ENCODE measurements around a stretch of chr11.

DNA sequence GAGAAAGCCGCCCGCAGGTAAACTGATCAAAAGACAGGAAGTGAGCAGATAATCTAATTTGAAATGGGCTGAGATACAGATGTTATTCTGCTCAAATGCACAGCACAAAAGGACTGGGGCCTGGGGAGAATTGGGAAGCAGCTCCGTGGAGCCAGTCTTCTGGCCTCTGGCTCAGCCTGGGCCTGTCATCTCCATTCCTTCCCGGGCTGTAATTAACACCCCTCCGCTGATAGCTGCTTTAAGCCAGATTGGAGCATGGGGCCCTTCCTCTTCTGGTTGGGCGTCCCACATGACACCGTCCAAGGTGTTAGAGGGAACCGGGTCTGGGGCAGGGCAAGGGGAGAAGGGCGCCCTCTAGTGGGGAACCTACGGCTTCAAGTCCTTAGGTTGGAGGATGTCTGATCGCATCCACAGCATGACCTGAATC lies 94.4 kb upstream of the TBCEL start:
- RAMPAGE, long total RNA: no peak
- RRBS: 6% methylated on average over 4 of the region's 11 CpGs

- RAMPAGE, long total RNA: no peak
- RRBS: no CpG with 5 or more reads among the region's 6 CpGs
Observed at GRCh38 chr11:120950857-120951264, 73.0 kb upstream of the TBCEL start.

GRCh38 chr11:120956638-120957255 lies 67.2 kb upstream of the TBCEL start:
- RAMPAGE, long total RNA: no peak
- RRBS: 80% methylated on average over 1 of the region's 16 CpGs

- RAMPAGE, long total RNA: no peak
- RRBS: no CpG with 5 or more reads among the region's 10 CpGs
Observed at GRCh38 chr11:121246415-121247024, 46.1 kb upstream of the SC5D start.

GRCh38 chr11:121367323-121367931 lies 74.9 kb downstream of the SC5D start:
- RAMPAGE, long total RNA: no peak
- RRBS: no CpG with 5 or more reads among the region's 6 CpGs

- RAMPAGE, long total RNA: no peak
- RRBS: no CpG with 5 or more reads among the region's 9 CpGs
Observed at GRCh38 chr11:121372842-121373497, 79.1 kb upstream of the SORL1 start.

DNA sequence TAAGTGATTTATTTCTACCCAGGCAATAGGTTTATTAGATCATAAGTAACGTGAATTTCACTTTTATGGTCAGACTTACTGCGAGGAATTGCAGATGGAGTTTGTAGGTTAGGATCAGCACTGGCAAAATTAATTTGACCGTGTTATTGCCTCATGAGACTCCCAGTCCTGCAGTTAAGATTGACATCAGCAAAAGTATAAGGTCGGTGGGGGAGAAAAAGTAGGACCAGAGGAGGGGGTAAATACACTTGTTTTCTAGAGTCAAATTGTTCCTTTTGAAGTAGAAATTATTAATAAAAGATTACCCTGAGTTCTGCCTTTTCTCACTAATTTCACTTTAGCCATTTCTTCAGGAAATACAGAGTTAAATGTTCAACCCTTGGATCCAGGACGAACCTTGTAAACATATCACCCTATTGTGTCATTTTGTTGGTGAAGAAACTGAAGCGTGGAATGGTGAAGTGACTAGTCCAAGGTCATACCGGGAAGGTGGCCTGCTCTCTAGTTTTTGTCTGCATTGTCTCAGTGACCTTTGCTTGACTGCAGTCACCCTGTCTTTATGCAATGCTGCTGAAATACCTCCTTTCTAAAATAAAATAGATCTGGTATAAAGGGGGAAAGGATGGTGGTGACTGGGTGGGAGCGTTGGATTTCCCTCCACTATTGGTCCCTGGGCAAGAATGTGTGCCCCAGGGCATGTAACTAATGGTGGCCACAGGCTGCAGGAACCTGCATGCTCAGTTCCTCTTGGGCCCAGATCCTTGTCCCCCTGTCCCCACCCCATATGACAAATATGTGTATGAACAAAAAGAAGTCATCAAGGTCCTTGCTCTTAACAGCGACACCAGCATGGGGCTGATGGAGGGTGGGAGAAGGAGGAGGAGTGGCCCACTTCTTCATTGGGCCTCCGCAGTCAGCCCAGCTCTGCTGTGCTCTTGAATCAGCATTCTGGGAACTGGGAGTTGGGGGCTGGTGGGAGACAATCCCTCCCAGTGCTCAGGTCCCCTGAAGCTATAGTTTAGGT lies 1.5 kb downstream of the SORL1 start:
- RAMPAGE, long total RNA: no peak
- RRBS: no CpG with 5 or more reads among the region's 10 CpGs

DNA sequence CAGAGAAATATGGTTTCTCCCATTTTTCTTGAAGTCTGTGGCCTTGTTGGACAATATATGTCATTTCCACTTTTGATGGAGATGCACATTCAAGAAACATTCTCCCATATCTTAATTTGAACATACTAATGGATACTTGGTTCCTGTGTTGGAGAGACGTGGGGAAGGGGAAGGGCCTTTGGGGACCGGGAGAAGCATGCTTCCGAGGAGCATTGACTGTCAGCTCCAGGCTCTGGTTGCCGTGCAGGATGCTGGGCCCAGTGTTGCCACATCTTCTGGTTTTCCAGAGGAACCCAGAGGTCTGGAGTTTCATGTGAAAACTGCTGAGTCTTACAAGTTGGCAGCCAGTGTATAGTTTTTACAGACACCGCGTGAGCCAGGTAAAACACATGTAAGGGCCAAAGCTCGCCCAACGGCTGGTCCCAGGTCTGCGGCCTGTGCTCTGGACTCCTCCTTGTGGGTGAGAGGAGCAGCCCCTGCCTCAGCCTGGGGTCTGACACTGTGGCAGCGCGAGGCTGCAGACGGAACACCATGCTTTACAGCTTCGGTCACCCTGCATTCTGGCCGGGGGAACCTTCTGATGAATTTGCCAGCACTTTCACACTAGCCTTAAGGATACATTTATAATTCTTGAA lies 19.0 kb downstream of the SORL1 start:
- RAMPAGE, long total RNA: no peak
- RRBS: no CpG with 5 or more reads among the region's 14 CpGs

- RAMPAGE, long total RNA: no peak
- RRBS: no CpG with 5 or more reads among the region's 11 CpGs
Observed at GRCh38 chr11:121587957-121588189, 135.8 kb downstream of the SORL1 start.

GRCh38 chr11:121630343-121630982 lies 178.3 kb downstream of the SORL1 start:
- RAMPAGE, long total RNA: no peak
- RRBS: no CpG with 5 or more reads among the region's 4 CpGs

DNA sequence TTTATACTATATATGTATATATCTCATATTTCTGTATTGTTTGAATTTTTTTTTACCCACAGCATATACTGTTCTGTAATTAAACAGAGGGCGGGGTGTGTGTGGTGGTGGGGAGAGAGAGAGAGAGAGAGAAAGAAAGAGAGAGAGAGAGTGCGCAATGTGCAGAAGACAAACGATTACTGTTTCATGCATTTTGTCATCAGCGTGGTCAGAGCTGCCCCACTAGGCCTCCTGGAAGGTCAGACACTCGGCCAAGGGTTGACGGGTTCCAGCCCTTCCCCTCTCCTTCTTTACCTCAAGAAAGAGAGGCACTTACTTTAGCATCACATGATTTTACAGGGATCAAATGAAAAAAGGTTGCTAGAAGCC lies 269.8 kb downstream of the SORL1 start:
- RAMPAGE, long total RNA: no peak
- RRBS: no CpG with 5 or more reads among the region's 6 CpGs

DNA sequence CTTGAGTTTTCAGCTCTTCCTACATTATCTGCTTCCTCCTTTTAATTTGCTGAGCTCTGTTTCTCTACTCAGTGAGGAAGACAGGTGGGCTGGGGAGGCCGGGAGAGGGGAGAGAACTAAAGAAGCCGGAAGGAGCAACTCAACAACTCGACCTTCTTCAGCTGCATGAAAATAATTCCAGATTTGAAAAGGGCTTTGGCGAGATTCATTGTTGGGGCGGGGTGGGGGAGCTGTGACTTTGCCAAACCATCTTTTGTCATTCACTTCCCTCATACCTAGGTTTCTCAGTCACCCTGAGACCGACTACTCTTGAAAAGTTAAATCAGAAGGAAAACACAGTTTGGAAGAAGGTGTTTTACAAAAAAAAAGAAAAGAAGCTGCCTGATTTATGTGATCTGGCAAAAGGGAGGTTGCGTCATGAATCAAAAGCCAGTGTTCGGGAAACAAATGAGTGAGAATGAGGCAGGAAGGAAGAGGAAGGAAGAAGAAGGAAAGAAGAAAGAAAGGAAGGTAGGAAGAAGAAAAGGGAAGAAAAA lies 314.8 kb downstream of the BLID start:
- RAMPAGE, long total RNA: no peak
- RRBS: no CpG with 5 or more reads among the region's 8 CpGs

- RAMPAGE, long total RNA: no peak
- RRBS: no CpG with 5 or more reads among the region's 4 CpGs
Observed at GRCh38 chr11:122353970-122354458, 238.0 kb upstream of the BLID start.

DNA sequence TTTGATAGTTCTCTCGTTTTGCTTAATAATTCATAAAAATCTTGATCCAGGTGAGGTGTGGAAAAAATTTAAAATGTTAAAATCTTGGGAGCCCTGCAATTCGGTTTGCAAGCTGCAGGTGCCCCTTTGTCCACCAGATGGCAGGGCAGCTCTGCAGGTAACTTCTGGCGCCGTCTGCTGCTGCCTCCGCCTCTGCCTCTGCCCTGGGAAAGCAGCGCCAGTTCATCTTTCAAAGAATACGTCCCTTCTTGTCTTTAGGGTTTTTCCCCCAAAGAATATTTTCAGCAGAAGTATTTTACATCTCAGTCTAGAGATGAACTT lies 75.0 kb upstream of the UBASH3B start:
- RAMPAGE, long total RNA: no peak
- RRBS: no CpG with 5 or more reads among the region's 7 CpGs

DNA sequence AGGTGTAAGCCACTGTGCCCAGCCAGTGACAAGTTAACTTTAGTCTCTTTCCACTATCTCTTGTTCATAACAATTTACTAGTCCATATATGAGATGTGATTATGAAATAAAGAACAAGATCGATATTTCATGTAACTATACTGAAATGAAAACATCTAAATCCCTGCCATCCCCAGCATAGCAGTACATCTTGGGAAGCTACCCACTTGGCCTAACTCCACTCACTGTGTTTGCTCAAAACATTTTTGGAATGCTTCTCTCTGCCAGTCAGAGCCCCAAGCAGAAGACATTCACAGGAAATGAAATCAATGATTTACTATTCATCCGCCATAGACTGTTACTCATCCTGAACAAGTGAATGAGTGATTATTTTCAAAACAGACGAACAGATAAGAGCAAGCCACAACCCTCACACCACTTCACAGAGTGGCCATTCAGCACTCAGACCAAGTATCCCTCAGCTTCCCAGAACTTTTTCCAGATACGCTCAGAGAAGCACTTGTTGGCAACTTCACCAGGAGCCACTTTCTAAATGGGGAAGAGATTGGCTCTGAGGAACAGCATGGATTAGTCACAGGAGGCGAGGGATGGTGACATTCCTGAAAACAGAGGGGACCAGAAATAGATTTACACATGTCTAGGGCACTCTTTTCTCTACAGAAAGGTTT lies 13.1 kb upstream of the UBASH3B start:
- RAMPAGE, long total RNA: no peak
- RRBS: no CpG with 5 or more reads among the region's 5 CpGs

DNA sequence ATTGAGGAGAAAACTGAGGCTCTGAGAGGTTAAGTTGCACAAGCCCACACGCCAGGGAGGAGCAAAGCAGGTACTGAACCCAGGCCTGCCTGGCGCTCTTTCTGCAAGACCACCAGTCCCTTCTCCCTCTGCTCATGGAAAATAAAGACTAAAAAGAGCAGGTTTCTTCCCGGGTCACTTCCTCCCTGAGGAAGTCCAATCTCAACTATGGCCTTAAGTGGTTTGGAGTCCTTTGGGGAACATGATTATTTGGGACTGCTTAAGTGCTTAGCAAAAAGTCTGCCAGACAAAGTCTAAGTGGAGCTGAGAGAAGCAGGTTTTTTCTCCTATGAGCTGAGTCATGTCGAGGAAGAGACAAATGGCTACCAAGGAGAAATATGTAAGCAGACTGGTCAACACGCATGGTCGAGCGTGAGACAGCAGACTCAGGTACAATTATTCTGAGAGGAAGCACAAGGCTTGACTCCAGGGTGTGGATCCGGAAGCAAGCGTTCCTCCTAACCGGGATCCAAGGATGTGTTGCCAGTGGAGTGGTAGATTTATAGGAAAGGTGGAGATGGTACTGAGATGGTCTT lies 30.5 kb downstream of the UBASH3B start:
- RAMPAGE, long total RNA: no peak
- RRBS: no CpG with 5 or more reads among the region's 10 CpGs

- RAMPAGE, long total RNA: no peak
- RRBS: no CpG with 5 or more reads among the region's 6 CpGs
Observed at GRCh38 chr11:122743536-122743886, 88.0 kb downstream of the UBASH3B start.

- RAMPAGE, long total RNA: no peak
- RRBS: no CpG with 5 or more reads among the region's 5 CpGs
Observed at GRCh38 chr11:122813431-122813733, 24.9 kb upstream of the CRTAM start.

DNA sequence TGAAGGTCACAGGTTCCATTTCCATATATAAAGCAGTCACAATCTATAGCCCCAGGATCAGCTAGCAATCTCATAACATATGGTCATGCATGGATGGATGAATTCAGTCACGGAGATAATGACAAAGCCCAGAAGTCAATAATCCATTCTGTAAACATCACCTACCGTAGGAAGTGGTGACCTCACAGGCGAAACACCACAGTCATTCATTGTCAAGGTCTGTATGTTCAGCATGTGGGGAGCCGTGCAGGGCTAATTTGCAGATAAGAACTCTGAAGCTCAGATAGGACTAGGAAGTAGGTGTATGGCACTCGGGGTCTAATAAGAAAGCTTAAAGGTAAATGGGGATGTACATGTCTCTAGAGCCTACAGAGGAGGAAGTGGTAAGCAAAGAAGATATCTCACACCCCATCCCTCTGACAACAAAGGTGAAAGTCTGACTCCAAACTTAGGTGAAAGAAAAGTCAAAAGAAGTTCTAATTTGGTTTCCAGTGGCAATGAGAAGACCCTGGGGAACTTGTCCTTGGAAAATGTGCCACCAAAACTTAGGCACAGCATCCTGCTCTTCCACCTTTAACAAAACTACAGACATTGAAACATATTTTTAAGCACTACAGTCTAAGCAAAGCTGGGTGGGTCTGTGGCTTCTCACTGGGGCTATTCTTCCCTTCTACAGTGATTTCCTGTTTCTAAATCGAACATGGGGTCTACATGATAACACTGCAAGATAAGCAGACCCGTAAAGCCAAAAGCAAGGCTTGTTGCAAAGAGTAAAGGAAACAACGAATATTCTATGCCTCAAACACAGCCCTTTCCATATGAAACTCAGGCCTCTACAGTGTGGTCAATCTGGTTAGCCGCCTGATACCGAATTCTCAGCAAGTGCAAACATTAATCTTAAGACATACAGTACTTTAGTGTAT lies 5.2 kb downstream of the CRTAM start:
- RAMPAGE, long total RNA: no peak
- RRBS: no CpG with 5 or more reads among the region's 10 CpGs

DNA sequence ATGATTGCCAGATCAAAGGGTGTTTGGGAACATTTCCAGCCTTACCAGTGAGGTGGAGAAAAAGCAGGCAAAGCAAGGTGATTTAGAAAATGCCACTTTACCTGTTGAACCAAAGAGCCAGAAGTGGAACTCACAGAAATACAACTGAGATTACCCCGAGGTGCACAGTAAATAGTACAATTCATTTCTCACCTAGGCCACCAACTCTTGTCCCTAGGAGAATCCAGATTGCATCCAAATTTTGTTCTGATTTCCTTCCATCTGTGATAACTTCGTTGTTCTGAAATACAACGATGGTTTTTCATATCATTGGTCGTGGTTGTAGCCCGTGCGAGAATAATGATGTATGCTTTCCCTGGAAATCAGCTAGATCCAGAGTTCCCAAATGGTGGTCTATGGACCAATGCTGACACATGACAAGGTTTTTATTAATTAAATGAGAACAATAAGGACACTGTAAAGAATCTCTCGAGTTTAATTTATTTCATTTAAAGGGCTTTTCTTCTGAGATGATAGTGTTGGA lies 21.8 kb upstream of the BSX start:
- RAMPAGE, long total RNA: no peak
- RRBS: no CpG with 5 or more reads among the region's 7 CpGs